GM12892 (cell line): ENCODE data around the genes LAGE3, GAB3 and VAMP7.

GRCh38 chrX:154475487-154475959 lies 3.6 kb downstream of the LAGE3 start:
- RRBS, result no CpG with 5 or more reads among the region's 9 CpGs

DNA sequence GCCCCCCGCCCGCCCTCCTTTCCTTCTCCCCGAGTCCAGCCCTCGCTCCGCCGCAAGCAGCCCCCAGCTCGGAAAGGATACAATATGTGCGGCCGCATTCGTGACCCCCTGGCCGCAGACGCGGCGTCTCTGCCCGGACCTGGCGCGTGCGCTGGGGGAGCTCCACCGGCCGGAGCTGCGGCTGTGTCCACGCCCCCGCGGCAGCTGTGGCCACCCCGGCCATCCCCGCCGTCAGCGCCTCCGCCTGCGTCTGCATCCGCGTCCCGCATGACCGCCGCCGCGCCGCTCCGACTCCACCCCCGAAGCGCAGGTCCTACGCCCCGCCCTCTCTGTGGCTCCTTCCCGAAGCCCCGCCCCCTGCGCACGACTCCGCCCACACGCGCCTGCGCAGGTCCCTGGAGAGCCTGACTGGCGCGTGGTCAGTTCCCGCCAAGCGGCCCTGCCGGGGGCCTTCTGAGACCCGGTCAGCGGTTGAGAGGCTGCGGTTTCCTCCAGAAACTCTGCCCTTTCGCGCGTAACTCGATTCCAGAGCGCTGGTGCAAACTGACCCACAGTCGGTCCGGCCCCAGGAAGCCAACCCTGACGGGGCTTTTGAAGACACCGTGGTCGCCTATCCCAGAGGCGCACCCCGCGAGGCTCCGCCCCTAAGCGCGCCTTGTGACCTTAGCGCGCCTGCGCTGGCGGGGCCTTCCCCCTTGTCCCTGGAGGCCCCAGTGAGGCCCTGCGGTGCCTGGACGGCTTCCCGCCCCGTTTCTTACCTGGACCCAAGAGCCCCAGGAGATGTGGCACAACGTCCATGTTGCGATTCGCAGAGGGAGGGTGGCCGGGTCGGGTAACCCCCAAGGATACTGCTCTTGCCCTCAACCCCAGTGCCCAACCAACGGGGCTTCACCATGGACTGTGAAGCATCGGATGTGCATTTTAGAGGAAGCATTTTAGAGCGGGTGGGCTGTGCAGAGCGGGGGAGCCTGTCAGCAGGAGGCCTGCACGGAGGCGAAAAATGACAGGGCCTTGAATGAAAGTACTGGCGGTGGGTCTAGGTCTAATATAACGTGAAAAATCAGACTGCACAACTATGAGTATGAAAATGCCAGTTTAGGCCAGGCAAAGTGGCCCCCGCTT lies at the start of gene LAGE3:
Gene LAGE3, minus strand, starts transcription at position 635 of the 1,122 bp plus-strand sequence.
- RRBS, result 9% methylated on average over 6 of the region's 97 CpGs

GRCh38 chrX:154515090-154515584 lies 895 bp downstream of the FAM3A start:
- RRBS, result no CpG with 5 or more reads among the region's 12 CpGs

DNA sequence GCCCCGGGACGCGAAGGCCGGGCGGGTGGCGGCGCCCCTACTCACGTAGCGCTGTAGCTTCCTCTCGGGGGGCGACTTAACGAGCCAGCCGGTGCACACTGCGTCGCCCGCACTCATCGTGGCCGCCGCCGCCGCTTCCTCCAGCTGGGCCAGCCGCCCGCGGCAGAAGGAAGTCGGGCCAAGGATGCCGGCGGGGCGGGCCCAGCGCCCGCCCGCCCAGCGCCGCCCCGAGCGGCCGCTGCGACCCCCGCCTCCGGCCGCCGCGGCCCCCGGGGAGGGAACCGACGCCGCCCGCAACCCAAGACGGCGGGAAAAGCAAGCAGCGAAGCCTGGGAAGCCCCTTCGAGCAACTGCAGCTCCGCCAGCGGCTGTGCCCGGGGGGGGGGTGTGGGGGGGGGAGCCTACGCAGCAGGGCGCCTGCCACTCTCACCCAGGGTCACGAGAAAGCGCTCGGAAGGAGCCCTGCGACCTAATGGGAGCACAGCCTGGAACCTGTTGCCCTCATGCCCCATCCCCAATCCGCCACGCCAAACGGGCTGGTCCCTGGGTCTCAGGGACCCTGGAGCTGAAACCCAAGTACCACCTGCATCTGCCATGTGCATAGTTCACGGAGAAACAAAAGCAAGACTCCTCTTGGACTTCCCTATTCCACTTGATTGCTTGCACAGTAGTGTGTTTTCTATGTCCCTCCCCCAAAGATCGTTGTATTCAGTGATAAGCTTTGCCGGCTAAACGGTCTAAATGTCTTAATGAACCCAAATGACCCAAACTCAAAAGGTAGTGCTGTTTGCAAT lies at the start of gene GAB3:
Gene GAB3, minus strand, starts transcription at position 169 of the 794 bp plus-strand sequence.
- RRBS, result 13% methylated on average over 25 of the region's 67 CpGs

- RRBS, result no CpG with 5 or more reads among the region's 5 CpGs
These were observed 277 bp upstream of the SMIM9 start for GRCh38 chrX:154834714-154835164.

DNA sequence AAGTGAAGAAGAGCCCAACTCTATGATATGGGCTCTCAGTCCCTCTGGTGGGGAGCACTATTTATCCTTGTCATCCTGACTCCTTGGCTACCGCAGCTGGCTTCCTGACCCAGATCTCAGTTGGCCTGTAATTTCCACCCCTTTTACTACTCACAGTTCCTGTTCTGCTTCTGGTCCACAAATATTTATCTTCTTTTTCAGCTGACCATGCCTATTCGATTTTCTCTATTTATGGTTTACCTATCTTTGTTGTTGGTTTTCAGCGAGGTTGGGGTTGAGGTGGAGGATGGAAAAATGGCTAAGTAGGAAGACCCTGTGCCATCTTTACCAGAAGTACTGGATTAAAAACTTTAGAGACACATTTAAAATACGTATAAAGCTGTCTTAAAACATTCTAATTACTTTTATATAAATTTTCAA lies 33.7 kb downstream of the F8 start:
- RRBS, result no CpG with 5 or more reads among the region's 4 CpGs

DNA sequence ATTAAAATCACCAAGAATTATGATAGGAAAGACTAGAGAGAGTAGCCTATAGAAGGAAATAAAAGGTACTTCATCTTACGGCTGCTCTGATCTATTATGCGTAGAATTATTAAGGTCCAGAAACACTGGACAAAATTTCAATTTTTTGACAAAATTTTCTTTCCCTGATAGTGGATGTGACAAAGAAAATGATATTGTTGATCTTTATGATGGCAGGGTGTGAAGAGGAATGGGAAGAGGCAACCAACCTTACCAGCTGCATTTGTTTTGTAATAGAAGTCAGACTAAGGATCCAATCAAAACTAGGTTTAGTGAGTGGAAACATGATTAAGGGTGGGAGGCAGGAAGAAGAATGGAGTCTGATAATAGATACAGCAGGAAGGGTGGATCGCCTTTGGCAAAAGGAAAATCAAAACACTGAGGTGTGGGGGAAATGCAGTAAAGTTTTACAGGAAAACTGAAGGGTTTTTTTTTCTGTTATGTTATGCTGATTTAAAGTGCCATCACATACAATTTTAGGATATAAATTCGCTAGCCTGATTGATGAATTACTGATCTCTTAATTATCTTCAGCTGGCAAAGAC lies 3.5 kb downstream of the CLIC2 start:
- RRBS, result no CpG with 5 or more reads among the region's 4 CpGs

GRCh38 chrX:155880856-155881787 lies at the start of gene VAMP7:
Gene VAMP7, plus strand, starts transcription at chrX:155881345.
- RRBS, result no CpG with 5 or more reads among the region's 51 CpGs